A375 (cell line): ENCODE measurements around a stretch of chr10.

DNA sequence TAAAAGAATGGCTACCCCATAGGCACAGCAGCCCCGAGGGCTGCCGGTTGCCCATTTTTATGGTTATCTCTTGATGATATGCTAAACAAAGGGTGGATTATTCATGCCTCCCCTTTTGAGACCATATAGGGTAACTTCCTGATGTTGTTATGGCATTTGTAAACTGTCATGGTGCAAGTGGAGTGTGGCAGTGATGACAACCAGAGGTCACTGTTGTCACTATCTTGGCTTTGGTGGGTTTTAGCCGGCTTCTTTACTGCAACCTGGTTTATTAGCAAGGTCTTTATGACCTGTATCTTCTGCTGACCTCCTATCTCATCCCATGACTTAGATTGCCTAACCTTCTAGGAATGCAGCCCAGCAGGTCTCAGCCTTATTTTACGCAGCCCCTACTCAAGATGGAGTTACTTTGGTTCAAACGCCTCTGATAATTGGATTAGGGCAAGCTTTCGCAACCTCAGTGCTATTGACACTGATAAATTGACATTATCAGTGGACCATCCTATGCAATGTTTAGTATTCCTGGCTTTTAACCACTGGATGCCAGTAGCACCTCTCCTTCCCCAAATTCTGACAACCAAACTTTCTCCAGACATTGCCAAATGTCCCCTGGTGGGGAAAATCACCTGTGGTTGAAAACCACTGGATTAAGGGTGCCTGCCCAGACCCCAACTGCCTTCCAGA lies 36.9 kb downstream of the BAG3 start:
- RAMPAGE, long total RNA: no peak

DNA sequence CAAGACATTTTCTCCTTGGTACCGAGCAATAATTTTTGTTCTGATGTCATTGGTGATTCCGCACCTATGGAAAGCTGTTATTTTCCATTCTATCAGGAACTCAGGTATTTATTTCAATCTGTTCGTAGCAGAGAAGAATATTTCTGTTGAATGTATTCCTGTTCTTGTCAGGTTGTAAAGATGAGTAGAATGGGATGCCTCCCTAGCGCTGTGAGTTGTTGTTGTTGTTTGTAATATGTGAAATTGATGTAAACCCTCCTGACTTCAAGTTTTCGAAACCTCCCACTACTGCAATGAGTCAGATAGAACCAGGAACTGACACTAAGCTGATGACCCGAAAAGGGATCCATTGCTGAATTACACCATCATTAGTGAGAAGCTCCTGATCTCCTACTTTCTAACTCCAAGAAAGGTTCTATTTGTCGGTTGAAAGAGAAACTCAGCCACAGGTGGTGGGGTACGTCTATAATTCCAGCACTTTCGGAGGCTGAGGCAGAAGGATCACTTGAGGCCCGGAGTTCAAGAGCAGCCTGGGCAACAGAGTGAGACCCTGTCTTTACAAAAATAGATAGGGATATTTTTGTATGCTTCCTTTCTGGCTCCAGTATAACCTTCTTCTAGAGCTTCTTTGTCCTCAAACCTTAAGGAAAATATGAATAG lies 21.4 kb upstream of the INPP5F start:
- RAMPAGE, long total RNA: no peak

DNA sequence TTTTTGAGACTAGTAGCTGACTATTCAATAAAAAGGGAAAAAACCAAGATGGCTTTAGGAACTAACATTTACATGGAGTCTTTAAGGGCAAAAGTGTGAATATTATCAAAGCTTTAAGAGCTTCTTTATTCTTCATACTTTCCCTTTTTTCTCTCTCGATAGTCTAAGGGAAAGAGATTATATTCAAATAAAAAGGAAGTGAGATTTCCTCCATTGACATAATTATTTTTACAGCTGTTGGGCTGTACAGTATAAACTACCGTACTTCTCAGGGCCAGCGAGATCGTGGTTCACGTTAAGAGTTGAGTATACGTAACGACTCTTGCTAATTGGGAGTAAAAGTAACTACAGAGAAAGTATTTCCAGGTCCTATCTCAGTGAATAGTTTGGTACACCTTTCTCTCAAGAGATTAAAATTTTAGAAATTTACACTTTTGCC lies 57.7 kb downstream of the INPP5F start:
- RAMPAGE, long total RNA: no peak

DNA sequence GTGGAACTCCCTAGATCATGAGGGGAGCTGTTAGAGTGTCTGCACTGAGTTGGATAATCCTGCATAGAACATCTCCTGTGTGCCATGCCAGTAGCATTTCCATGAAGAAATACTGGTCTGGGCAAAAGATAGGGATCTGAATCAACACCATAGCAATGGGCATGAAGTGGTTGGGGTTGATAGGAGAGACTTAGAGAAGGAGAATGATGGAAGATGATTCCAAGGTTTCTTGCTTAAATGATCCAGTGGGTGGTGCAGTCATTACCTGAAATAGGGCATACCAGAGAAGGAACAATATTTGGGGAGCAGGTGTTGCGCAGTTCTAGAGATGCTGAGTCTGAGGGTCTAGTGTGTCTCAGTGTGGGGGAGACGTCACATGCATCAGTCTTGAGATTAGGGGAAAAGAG lies 62.0 kb downstream of the INPP5F start:
- RAMPAGE, long total RNA: no peak

- RAMPAGE, long total RNA: no peak
Measured at GRCh38 chr10:119822910-119823672, 49.6 kb downstream of the MCMBP start.

DNA sequence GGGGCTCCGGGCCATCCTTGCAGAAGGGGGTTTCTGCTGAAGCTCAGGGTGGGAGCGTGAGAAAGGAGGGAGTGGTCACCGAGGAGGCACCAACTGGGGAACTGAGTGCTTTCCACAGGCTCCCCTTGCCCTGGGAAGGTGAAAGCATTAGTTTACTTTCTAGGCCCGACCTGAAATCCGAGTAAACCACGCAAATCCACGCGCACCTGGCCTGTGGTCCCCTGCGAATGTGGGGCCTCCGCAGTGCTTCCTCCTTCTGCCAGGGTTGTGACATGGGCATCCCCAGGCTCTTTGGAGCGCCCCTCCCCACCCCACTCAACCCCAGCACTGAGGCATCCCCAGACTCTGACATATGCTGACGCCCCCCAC lies 129.0 kb downstream of the WDR11 start:
- RAMPAGE, long total RNA: no peak

DNA sequence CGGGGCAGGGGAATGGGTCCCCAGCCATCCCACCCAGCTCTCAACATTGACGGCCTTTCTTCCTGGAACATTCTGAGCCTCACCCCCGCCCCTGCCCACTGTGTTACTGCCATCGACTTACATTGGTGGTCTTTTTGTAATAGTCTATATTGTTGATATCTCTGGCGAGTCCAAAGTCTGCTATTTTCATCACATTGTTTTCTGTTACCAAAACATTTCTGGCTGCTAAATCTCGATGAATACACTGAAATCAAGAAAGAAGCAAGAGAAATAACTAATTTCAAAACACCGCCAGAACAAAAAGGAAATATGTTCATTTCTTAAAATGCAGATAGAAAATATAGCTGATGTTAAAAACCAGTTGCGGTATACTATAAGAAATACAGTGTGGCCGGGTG lies 110.4 kb downstream of the FGFR2 start:
- RAMPAGE, long total RNA: no peak

GRCh38 chr10:121530853-121531720 lies 67.2 kb downstream of the FGFR2 start:
- RAMPAGE, long total RNA: no peak

GRCh38 chr10:121930178-121931167 lies 2.6 kb upstream of the ATE1 start:
- RAMPAGE, long total RNA: no peak

GRCh38 chr10:121970523-121970786 lies 4.6 kb downstream of the NSMCE4A start:
- RAMPAGE, long total RNA: no peak

GRCh38 chr10:121994338-121995079 lies 5.5 kb downstream of the TACC2 start:
- RAMPAGE, long total RNA: no peak

GRCh38 chr10:122101817-122102421 lies 113.0 kb downstream of the TACC2 start:
- RAMPAGE, long total RNA: no peak

- RAMPAGE, long total RNA: no peak
Measured at GRCh38 chr10:122119769-122120835, 131.1 kb downstream of the TACC2 start.

GRCh38 chr10:122120868-122121495 lies 132.0 kb downstream of the TACC2 start:
- RAMPAGE, long total RNA: no peak

DNA sequence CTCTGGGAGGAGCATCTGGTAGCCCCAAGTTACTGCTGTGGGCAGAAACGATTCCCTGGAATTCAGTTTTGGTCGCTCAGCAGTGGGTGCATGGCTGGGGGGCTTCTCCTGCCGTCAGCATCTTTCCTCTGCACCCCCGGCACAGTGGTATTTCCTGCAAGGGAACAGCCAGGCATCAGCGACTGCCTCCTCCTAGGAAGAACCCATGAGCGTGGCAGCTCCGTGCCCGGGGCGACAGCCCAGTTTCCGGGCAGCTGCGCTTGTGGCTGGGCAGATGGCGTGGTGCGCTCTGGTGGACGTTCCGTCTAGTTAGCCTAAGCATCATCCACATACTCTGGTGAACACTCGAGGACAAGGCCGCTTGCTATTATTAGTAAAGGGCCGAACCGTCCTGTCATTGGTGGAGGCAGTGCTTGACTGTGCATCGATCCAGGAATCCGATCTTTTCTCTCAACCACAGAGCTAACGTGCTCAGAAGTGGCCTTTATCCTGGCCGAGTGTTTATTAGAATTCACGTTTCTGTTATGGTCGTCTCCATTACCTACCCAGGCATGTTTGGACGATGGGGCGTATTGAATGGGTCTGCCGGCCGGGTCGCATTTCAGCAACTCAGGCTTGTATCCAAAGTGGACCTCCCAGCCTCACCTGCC lies 106.8 kb upstream of the BTBD16 start:
- RAMPAGE, long total RNA: no peak

DNA sequence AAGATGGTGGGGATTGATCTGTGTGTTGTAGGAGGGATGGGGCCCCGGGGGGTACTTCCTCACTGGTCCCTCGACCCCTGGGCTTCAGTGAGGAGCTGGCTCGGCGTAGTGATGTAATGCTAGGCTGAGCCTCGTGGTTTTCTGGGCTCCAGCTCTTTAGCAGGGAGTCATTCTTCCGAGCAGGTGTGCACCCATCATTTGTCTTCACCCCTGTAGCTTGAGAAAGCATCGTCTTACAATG lies 106.3 kb upstream of the BTBD16 start:
- RAMPAGE, long total RNA: no peak

GRCh38 chr10:122221818-122222408 lies 49.2 kb upstream of the BTBD16 start:
- RAMPAGE, long total RNA: no peak

DNA sequence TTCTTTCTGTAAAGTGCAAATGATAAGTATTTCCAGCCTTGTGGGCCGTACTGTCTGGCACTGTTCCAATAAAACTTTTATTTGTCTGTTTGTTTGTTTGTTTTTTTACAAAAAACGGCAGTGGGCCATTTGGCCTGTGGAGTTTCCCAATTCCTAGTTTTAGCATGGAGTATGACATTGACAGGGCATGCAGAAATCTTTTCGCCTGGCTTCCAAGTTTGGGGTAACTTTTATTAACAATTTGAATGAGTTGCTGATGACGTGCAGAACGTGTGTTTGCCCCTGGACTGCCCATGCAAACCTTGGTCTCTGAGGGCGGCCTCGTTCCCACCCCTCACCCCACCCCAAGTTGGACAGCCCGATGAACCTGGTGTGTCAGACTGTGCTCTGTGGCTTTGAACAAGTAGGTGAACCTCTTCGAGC lies 40.1 kb upstream of the BTBD16 start:
- RAMPAGE, long total RNA: no peak

DNA sequence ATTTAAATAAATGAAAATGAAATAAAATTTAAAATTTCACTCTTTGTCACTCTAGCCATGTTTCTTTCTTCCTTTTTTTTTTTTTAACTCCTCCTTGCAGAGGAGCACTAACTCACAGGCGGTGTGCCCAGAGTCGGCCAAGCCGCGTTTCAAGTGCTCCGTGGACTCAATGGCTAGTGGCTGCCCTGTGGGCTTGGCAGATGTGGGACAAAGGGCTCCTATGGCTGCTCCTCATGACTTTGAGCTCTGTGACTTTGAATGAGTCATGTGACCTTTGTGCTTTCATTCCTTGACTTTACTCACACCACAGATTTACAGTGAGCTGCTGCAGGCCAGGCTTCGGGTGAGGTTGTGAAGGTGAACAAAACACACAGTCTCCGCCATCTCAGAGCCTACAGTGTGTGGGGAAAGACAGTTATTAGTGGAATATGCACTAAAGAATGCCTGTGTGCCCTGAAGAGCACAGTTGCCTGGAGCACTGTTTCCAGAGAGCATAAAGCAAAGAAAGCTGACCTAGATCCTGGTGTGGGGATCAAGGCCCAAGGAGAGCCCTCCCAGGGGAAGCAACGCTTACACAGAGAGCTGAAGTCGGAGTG lies 29.8 kb upstream of the PLEKHA1 start:
- RAMPAGE, long total RNA: no peak

- RAMPAGE, long total RNA: no peak
Measured at GRCh38 chr10:122422147-122422770, 32.2 kb upstream of the ARMS2 start.